T-cell (primary cell): ENCODE measurements around the genes PEX19, F11R, TSTD1, ARHGAP30 and NIT1.

DNA sequence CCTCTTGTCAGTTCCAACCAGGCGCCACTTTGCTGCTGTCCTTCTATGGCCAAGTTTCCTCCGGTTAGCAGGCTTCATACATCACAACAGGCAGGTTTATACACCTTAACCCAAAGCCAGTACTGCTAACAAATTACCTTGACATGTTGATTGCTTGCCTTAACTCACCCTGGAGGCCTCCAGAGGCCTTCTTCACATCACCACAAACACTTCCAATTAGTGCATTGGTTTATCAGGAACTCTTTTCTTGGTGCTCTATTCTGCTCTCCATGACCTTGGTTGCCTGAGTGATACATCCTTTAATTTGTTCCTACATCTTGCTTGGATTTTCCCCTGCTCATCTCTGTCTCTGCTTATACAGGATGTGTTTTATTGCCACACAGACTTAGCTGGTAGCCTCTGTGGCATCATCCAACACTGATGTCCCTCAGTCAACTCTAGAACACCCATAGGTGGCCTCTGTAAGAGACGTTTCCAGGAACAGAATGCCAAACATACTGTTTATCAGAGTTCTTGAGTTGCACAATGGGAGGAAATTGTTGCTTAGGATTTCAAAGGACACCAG is 28.9 kb upstream of the DUSP23 start:
- PRO-cap, 7 experiments = no peak in any of the 7 experiments

- PRO-cap, 7 experiments = no peak in any of the 7 experiments
These were observed 11.4 kb downstream of the TAGLN2 start for GRCh38 chr1:159913586-159914531.

DNA sequence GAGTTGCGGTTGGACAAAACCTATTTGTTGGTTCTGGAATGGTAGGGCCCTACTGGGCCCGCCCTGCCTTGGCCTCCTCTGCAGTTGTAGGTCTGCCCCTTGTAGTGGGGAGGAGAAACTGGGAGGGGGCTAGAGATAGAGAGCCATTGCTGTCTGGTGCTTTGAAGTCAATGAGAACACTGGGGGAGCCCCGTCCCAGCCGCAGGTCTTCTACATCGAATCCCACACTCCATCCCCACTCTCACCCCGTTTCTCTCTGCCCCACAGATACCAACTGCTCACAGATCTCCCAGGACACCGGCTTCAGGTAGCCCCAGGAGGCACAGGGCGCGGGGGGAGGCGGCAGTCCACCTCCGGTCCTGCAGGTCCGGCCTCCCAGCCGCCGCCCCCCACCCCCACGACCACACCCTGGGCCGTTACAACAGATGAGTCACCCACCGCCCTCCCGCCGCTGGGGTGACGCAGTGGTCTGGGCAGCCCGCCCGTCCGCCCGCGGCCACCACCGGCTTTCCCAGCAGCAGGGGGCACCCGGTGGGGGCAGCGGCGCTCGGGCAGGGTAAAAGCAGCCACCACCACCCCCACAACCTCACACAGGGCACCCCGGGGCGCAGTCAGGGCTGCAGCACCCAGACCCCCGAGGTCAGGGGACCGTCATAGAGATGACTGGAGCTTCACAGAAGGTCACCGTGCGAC is 949 bp downstream of the TAGLN2 start:
- PRO-cap, 7 experiments = peak in 6 of 7 experiments; most common plus-strand start position 589 of the sequence (in 6); most common minus-strand start position 106 of the sequence (in 5)

GRCh38 chr1:159970880-159971765 is 17.1 kb upstream of the SLAMF9 start:
- PRO-cap, 7 experiments = no peak in any of the 7 experiments

DNA sequence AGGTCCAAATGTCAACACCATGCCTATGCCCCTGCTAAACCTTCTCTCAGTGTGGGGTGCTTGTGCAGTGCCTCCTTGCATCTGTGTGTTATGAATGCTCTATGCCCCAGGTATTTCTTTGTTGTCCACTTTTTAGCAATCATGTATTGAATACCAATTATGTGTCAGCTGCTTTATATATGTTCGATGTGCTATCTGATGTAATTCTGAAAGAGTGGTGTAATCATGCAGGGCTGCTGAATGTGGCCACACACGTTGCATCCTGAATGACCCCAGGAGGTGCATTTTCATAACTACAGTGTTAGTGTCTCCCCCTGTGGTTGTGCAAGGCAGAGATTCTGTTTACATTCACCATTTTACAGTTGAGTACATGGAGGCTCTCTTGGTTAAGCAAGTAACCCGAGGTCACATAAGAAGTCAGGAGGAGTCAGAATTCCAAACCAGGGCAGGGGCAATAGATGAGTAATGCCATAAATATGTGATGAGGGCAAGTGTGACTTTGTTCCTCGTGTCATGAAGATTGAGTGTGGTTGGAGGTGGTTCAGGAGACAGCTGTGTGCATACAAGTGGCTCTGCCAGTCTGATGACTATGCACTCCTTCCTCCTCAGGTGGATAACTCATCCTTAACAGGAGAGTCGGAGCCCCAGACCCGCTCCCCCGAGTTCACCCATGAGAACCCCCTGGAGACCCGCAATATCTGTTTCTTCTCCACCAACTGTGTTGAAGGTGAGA is 9.1 kb downstream of the ATP1A2 start:
- PRO-cap, 7 experiments = no peak in any of the 7 experiments

GRCh38 chr1:160134001-160134580 is 17.3 kb upstream of the ATP1A4 start:
- PRO-cap, 7 experiments = no peak in any of the 7 experiments

DNA sequence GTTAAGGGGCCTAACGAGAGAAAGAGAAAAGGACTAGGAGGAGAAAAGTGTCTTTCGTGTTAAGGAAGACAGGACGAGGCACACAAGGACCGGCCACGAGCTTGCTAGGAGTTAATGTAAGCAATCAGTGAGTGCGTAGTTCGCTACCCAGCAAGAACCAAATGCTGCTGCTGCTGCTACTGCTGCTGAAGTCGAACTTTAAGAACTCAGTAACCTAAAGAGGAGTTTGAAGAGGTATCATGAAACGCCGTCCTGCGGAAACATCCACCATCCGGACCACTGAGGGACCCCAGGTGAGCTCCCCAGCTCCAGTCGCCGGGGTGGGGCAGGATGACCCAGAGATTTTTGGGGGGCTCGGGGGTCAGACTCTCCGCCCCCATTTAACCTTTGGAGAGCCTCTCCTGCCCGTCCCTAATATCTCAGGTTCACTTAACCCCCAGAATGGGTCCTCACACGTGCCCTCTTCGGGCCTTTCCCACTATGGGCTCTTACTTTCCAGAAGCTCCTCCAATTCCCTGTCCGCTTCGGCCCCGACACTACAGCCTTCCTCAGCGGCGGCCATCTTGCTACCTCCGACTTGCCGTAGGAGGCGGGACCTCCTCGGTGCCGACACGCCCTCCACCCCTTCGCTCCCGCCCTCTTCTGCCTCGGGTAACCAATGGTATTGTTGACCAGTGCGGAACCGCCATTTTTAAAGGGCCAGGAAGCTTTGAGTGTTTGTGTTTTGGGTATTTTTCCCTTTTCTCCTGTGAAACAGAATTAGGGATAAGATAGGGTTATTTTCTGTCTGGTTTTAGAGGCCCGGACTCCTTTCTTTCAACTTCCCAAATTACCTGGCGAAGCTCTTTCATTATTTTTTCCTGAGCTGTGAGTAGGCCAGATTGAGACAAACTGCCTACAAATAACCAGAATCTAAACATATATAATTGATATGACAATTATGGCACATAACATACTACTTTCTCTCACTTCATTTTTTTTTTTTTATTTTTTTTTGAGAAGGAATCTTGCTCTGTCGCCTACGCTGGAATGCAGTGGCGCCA is at the start of gene PEX19:
Gene PEX19, minus strand, starts transcription at position 571 of the 1,043 bp plus-strand sequence.
- PRO-cap, 7 experiments = peak in 7 of 7 experiments; most common minus-strand start position 568 of the sequence (in 7)

GRCh38 chr1:160325945-160326359 is 17.1 kb downstream of the COPA start:
- PRO-cap, 7 experiments = no peak in any of the 7 experiments

DNA sequence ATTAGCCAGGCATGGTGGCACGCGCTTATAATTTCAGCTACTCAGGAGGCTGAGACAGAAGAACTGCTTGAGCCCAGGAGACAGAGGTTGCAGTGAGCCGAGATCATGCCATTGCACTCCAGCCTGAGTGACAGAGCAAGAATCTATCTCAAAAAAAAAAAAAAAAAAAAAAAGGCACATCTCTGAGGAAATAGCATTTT is 25.5 kb downstream of the SLAMF1 start:
- PRO-cap, 7 experiments = no peak in any of the 7 experiments

GRCh38 chr1:160674295-160674947 is 27.6 kb upstream of the SLAMF1 start:
- PRO-cap, 7 experiments = no peak in any of the 7 experiments

- PRO-cap, 7 experiments = no peak in any of the 7 experiments
These were observed 26.8 kb downstream of the CD48 start for GRCh38 chr1:160684804-160685262.

- PRO-cap, 7 experiments = peak in 2 of 7 experiments; most common plus-strand start chr1:160744553 (in 1); most common minus-strand start chr1:160744368 (in 1)
These were observed 5.2 kb downstream of the SLAMF7 start for GRCh38 chr1:160744039-160744832.

- PRO-cap, 7 experiments = no peak in any of the 7 experiments
These were observed 28.2 kb upstream of the LY9 start for GRCh38 chr1:160767629-160768301.

- PRO-cap, 7 experiments = peak in 7 of 7 experiments; most common minus-strand start chr1:161021140 (in 4)
These were observed at the start of gene F11R for GRCh38 chr1:161020412-161021419. Gene F11R, minus strand, starts transcription at chr1:161021152.

DNA sequence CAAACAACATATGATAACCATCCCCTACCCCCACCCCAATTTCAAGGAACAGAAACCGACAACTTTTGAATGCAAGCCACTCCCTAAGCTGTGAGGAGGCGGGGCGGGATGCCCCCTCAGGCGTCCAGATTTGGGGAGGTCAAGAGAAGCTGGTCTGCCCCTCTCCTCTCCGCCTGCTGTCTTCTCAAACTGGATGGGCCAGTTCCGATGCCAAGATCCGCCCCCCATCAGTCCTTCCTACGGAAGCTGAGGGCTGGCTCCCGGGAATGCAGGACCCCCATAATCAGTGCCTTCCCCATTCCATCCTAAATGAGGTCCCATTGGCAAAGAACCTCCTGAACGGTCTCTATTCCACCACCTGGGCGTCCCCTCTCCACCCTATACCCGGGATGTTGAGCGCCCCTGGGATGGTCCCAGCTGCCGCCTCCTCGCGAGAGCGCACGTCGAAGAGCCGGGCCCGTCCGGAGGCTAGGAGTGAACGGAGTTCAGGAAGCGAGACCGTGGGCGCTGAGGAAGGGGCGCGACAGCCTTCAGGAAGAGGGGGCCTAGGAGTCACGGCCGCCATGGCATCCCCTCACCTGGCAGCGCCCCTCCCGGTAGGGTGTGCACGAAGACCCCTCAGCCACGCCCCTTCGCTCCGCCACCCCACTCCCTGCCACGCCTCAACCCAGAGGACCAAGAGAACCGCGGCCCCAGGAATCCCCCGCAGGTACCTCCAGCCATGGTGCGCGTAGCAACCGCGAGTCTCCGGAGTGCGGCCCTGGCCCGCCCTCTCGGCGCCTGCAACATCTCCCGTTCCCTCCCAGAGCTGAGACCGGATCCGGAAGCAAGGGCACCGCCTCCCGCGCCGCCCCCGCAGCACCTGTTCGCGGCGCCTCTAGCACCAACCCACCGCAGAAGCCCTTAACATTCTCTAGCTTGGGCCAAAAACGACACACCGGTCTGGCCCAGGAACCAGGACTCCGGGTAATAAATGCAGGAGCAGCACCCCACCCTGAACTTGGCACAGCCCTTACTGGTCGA is at the start of gene TSTD1:
Gene TSTD1, minus strand, starts transcription at position 798 of the 1,023 bp plus-strand sequence.
- PRO-cap, 7 experiments = peak in 7 of 7 experiments; most common plus-strand start position 906 of the sequence (in 7); most common minus-strand start position 754 of the sequence (in 6)

- PRO-cap, 7 experiments = peak in 7 of 7 experiments; most common plus-strand start chr1:161070117 (in 5); most common minus-strand start chr1:161069915 (in 7)
These were observed at the start of gene ARHGAP30 for GRCh38 chr1:161069517-161070389. Gene ARHGAP30, minus strand, starts transcription at chr1:161069891.

DNA sequence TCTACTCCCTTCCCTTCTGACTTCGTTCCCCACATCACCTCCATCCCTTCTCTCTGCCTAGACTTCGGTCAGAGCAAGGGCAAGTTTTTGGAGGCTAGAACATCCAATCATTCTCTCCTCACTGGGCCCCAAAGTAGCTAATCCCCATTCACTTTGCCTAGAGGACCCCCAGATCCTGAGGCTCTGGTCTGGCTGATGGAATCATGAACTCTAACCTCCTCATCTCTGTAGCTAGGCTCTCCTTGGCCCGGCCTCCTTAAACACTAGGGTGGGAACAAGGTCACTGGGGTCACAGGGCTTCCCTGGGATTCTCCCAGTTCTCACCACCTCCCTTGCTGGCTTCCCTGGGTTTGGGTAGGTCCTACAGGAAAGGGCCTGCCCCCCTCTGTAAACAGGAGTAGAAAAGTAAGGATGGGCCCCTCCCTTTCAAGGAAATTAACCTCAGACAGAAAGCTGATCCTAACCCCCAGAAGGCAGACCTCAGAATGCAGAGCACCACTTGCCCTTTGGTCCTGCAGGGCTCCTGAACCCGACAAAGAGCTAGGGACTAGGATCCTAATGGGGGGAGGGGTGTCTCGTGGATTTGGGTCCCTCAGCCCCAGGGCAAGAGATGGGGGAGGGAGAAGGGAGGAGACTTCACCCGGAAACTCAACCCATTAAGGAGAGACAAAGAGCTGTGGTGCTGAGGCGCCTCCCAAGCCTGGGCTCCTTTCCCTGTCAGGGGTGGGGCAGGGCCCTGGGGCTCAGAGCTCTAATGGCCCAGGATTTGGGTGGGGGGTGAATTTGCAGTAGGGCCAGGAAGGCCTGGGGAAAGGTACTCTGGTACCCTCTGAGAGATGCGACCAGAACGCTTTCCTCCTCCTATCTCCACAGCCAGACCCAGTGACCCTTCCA is 3.1 kb downstream of the NECTIN4 start:
- PRO-cap, 7 experiments = no peak in any of the 7 experiments

DNA sequence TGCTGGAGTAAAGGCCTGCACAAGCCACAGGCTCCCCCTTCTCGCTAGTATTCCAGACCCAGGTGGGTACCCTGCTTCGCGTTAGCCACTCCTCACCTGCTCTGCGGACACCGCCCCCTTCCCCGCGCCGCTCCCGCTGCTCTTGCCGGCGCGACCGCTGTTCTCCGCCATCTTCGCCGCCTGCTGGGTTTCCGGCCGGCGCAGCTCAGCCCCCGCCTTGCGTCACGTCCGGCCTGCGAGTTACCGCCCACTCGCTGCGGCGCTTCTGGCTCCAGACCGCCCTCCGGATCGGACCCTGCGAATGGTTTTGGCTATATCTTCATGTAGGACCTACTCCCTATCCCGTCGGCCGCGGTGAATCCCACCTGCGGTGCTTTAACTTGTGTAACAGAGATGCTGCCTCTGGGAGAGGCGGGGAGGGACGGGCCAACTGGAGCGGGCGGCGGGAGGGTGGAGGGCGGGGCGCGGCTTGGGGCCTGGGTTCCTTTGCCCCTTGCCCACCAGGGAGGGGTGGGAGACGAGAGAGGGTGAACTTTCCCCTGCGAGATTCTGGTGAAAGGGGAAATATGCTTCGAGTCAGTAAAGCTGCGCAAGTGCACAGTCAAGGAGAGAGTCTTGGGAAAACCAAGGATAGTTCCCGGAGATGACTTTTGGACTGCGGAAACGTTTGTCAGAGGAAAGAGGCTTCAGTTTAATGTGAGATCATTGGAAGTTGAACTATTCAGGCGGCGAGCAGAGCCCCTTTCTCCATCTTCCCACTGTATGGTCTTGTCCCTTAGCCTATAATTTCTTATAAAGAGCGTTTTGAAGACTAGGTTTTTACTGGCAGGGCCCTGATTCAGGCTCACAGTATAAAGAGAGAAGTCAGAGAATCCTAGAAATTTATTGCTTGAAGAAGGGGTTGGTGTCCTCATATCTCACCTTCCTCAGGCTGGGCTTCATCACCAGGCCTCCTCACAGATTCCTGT is at the start of gene NIT1:
Gene NIT1, plus strand, starts transcription at position 250 of the 968 bp plus-strand sequence.
- PRO-cap, 7 experiments = peak in 7 of 7 experiments; most common plus-strand start position 274 of the sequence (in 7); most common minus-strand start position 182 of the sequence (in 7)

- PRO-cap, 7 experiments = no peak in any of the 7 experiments
These were observed 954 bp upstream of the DEDD start for GRCh38 chr1:161133401-161133841.

- PRO-cap, 7 experiments = no peak in any of the 7 experiments
These were observed 890 bp upstream of the USP21 start for GRCh38 chr1:161158305-161158915.